ENCODE measurements around a stretch of chr10.

DNA sequence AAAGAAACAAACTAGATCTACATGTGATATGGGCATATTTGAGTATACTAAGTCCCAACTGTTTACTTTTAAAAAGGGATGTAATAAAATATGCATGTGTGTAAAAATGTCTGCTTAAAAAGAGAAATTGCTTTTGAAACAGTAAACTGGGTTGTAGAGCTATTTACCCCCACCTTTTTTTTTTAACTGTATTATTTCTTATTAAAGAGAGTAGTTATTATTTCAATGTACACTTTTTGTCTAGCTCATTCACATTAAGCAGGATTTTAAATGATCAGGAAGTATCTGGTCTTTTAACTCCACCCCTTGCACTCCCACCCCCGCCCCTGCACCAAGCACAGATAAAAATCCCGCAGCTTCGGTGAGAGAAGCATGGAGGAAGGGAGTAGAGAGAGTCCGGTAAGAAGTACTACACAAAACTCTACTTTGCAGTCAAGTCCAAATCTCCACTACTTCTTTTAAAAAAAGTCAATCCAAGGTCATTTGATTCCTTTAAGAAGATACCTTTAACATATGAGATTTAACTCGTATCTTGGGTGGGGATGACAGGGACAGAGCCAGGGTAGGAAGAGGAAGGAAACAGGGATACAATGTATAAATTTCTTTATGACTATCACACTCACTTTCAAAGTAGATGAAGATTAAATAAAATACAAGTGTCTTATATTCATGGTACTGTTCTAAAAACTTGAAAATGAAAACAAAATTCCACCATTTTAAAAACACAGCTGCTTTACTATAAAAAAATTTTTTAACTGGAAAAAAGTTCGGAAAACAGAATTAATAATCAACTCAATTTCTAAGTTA is 132.0 kb downstream of the NRBF2 start:
- PRO-cap = unidirectional peak, plus-strand start at position 373 of the sequence

GRCh38 chr10:63267066-63268204 is 134.3 kb downstream of the NRBF2 start:
- PRO-cap = no peak

GRCh38 chr10:63442413-63443312 is 23.1 kb downstream of the JMJD1C start:
- PRO-cap = no peak

DNA sequence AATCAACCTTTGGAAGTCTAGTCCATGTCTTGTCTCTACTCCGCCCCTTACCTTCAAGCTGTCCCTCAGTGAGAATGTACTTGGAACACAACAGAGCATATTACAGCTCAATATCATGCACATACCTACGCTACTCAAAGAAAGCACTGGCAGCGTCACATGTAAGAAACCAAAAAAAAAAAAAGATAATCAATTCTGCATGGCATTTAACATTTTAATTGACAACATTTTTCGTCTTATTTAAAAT is 1.3 kb downstream of the JMJD1C start:
- PRO-cap = no peak

- PRO-cap = no peak
Observed at GRCh38 chr10:63478549-63479081, 12.8 kb upstream of the JMJD1C start.

DNA sequence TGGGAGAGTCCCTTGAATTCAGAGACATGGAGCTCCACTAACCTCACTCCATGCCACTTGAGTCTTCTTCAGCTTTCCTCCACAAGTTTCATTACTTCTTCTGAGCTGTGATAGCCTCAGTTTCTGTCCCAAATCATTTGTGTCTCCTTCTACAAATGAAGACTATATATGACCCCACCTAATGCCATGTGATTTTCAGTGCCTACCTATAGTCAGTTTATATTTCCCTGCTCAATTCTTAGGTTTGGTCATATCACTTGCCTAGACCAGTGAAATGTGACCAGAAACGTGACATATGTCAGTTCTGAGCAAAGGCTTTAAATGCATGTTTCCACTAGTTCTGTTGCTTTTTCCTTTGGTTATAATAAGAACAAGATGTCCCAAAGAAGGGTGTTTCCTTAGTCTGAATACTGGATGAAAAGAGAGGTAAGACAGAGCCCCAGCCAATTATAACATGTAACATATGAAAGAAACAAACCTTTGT is 24.6 kb upstream of the REEP3 start:
- PRO-cap = no peak

DNA sequence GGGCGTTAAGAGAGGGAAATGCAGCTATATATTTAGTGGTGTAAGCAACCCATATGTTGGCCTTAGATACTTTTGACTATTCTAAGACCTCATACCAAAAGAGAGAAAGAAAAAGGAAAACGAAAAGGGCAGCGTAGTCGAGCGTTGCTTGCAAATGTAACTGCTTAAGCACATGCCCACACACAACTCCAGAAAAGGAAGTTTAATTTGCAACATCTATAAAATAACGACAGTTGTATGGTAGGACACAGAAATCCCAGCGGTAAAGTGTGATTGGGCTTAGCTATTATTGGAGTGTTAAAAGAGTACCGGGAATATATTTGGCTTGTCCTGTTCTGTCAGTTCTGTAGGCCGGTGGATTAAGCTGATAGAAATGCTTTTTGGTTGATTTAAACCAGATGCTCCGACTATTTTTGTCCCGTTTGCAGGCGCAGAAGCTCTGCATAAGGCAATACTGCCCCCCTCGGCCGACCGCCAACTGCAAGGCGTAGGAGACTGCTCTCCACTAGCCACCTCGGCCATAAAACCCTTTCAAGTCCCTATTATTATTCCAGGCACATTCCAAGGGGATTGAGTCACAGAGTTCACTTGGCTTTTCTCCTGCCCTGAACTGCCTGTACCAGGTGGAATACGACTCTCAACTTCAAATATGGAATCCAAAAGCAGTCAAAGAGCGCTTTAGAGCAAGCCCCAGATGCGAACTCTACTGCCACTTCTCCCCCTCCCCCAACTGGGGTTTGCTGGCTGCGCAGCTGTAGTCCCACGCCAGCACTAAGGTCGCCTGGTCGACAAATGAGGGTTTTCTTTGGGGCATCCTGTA is 108.1 kb downstream of the REEP3 start:
- PRO-cap = no peak

- PRO-cap = no peak
Observed at GRCh38 chr10:63673225-63673845, 152.1 kb downstream of the REEP3 start.

- PRO-cap = no peak
Observed at GRCh38 chr10:66220918-66221295, 704.9 kb upstream of the LRRTM3 start.

DNA sequence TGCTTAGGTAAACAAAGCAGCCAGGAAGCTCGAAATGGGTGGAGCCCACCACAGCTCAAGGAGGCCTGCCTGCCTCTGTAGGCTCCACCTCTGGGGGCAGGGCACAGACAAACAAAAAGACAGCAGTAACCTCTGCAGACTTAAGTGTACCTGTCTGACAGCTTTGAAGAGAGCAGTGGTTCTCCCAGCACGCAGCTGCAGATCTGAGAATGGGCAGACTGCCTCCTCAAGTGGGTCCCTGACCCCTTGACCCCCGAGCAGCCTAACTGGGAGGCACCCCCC is 4.0 kb upstream of the CTNNA3 start:
- PRO-cap = no peak

GRCh38 chr10:67885636-67885952 is 1.1 kb downstream of the SIRT1 start:
- PRO-cap = no peak

DNA sequence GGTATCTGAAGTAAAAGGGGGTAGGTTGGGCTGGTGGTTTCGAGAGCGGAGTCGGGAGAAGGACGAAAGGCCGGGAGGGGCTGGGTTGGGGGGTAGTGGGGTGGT is 204 bp downstream of the HNRNPH3 start:
- PRO-cap = no peak

GRCh38 chr10:68525658-68526178 is 1.6 kb downstream of the SLC25A16 start:
- PRO-cap = no peak

GRCh38 chr10:68562570-68562929 is 2.4 kb downstream of the TET1 start:
- PRO-cap = no peak

GRCh38 chr10:68779851-68780589 is 47.3 kb upstream of the STOX1 start:
- PRO-cap = no peak

- PRO-cap = no peak
Observed at GRCh38 chr10:68876823-68877336, 24.2 kb upstream of the DDX50 start.

DNA sequence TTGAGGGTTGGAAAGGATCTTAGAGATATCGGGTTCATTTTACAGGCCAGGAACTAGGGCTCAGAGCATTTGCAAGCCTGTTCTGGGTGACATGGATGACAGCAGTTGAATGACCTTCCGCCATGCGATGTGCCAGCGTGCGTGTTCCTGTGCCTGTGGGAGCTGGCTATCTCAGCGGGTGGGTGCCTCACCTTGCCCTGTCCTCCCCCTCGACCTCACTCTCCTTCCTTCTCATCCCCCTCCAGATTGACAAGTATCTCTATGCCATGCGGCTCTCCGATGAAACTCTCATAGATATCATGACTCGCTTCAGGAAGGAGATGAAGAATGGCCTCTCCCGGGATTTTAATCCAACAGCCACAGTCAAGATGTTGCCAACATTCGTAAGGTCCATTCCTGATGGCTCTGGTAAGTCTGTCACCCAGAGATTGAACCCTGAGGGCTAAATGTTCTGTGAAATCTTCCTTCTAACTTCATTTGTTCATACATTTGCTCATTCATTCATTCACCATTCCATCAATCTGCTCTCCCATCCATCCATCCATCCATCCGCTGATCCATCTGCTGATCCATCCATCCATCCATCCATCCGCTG is 25.0 kb downstream of the HK1 start:
- PRO-cap = no peak

DNA sequence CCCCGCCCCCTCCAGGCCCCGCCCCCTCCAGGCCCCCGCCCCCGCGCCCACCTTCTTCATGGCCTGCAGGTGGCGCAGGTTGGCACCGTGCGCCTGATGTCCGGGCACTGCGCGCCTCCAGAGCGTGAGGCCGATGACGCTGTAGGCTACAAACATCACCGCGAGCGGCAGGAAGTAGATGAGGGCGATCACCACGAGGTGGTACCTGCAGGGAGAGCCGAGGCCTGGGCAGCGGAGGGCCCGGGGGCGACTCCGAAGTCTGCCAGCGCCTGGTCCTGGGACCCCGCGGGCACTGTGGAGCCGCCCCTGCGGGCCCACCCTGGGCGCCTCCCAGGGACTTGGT is 7.9 kb downstream of the TACR2 start:
- PRO-cap = bidirectional peak, plus-strand start at position 107 of the sequence, minus-strand start outside the sequence

DNA sequence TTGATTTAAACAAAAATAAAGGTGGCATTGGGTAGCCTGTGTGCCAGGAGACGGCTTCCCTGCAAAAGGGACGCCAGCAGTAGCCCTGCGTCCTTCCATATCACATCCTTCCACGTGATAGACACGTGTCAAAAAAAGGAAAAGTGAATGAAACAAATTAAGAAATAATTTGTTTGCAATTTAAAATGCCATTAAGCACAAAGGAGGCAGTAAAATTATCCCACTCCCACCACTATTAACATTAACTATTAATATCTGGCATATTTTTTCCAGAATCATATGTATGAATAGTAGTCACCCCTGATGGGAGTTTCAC is 7.5 kb downstream of the TACR2 start:
- PRO-cap = no peak

GRCh38 chr10:69472467-69473080 is 21.3 kb downstream of the TSPAN15 start:
- PRO-cap = no peak

Data from left cardiac atrium (tissue), 1 donor.